Thoracic aorta (tissue), 1 donor: ENCODE data around the genes DENND5B and FGD4.

DNA sequence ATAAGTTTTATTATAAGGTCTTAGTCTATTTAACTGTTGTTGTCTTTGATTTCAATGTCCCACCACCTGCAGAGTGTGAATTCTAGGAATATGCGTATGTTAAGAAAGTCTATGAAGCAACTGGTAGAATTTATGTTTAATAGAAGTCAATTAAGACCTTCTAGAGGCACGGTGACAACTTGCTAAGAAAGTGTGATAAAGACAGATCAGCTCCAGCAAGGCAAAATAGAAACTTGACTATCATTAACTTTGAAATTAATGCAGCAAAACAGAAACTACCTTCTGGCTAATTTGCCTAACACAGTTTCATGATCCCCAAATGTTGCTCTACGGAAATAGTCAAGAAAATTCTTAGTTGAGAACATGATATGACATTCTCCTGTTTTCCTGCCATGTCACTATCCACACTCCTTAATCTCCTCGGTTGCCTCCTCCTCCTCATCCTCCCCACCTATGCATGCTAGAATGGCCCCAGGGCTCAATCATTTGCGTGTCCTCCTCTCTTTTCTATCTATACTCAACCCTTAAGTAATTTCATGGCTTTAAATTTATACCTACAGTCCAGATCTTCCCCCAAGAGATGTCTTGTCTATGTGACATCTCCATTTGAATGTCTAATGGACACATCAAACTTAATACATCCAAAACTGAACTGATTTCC lies 4.2 kb downstream of the DENND5B start:
- RAMPAGE, long total RNA = no peak

GRCh38 chr12:31590665-31591369 lies at the start of gene DENND5B:
Gene DENND5B (minus strand): TSS chr12:31591136.
- RAMPAGE, long total RNA = no peak

- RAMPAGE, long total RNA = no peak
Measured at GRCh38 chr12:31660165-31660457, 623 bp downstream of the ETFBKMT start.

DNA sequence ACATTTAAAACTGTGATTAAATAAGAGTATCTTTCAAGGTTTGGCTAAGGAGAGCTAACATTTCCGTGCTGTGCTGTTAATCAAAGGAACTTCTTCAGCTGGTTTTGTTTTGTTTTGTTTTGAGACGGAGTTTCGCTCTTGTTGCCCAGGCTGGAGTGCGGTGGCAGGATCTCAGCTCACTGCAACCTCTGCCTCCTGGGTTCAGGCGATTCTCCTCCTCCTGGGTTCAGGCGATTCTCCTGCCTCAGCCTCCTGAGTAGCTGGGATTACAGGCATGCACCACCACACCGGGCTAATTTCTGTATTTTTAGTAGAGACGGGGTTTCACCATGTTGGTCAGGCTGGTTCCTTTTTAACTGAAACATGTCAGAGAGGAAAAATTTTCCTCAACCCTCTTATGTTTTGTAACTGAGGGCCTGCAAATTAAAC lies 30.6 kb upstream of the RESF1 start:
- RAMPAGE, long total RNA = no peak

DNA sequence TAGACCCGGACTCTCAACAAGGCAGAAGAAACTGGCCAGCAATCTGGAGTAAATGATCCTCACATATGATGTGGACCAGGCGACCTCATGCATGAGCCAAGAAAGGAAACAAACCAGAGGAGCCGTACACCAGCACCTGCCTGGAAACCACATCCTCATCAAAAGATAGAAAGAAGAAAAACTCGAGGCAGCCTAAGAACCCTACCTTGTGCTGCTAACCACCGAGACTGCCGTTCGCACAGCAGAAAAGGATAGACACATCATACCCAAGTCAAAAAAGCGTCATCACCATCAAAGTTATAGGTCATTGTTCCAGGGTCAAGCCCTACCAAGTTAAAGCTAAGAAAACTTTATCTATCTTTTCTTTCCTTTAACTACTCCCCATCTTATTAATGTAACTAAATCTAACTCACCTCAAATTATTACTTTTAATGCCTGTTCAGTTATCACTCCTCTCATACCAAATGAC lies 66.7 kb downstream of the RESF1 start:
- RAMPAGE, long total RNA = no peak

GRCh38 chr12:32107670-32108311 lies 1.1 kb downstream of the BICD1 start:
- RAMPAGE, long total RNA = no peak

DNA sequence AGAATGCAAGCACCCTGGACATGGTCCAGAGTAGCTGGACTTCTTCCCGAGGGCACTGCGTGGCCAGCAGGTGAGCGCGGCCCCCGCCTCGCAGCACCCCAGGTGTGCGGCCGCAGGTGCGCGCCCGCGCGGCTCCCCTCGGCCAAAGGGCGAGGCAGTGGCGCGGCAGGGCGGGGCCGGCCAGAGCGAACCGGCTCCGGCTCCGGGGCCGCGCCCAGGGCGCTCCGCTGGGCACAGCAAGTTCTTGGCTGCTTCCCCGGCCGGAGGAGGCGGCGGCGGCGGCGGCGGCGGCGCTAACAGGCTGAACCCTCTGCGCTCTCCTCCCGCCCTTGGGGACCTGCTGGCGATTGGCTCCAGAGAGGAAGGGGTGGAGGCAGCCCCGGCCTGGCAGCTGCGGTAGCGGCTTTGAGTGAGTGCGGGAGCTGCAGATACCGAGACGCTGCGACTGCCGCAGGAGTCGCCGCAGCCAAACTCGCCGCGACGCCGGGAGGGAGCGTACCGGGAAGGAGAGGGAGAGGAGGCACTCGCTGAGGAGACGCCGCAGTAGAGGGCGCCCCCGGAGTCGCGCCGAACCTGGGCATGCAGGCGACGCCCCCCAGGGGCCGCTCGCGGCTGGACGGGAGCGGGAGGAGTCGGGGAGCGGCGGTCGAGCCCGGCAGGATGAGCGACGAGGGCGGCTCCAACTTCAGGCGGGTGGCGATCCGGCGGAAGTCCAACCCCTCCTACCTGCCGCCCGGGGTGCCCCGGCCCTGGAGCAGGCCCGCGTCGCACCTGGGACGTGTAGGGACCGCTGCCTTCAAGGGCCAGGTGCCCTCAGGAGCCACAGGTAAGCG lies at the start of gene FGD4:
Gene FGD4, plus strand, starts transcription at position 425 of the 833 bp plus-strand sequence.
- RAMPAGE, long total RNA = start-site peak on the plus strand centred at position 413 of the sequence, 53 bp wide, 49 reads

DNA sequence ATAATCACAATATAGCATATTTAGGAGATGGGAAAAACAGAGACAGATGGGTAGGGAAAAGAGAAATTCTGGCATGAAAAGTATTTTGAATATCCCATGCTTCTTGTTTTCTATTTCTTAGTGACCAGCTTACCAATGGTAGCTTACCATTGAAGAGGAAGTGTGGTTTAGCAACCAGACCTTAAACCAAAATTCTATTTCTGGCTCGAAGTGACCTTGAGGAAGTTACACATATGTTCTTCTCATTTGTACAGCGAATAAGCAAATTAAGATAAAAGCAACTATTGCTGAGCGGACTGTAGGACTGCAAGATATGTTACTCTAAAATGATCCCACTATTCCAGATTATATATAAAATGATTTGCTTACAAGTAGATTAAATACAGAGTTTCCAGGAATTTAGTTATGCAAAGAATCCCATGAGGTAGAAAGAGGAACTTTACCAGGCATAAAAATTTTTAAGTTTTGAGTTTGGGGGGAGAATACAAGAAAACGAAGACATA lies 82.9 kb downstream of the FGD4 start:
- RAMPAGE, long total RNA = no peak

DNA sequence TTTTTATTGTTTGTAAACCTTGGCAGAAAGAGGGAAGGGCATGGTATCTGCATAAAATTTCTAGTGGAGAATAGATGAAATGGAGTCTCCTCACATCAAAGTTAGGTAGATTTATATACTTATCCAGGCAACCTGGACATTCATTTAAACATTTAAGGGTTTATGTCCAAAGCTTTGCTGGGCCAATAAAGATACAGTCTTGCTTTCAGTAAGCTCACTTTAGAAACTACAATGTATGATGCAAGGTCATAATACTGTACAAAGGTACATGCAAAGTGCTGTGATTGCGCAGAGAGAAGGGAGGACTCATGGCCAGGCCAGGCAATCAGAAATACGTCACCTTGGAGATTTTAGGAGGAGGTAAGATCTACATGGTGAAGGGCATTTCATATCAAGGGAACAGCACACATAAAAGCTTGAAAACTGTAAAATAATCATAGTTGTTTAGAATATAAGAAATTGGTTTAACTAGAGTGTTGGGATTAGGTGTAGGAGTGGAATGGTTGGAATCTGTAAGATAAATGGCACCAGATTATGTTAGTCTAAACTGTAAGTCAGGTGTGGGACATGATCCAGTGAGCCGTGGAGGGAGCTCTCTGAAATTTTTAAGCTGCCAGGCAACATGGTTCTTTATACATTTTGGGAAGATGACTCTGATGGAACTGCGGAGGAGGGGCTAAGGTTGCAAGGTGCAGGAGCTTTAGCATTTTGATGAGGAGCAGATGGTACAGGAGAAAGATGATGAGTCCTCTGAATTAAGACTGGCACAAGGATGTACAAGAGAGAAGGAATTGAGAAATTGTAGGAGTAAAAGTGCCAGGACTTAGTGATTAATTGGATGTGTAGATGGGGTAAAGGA lies 113.7 kb downstream of the FGD4 start:
- RAMPAGE, long total RNA = no peak

DNA sequence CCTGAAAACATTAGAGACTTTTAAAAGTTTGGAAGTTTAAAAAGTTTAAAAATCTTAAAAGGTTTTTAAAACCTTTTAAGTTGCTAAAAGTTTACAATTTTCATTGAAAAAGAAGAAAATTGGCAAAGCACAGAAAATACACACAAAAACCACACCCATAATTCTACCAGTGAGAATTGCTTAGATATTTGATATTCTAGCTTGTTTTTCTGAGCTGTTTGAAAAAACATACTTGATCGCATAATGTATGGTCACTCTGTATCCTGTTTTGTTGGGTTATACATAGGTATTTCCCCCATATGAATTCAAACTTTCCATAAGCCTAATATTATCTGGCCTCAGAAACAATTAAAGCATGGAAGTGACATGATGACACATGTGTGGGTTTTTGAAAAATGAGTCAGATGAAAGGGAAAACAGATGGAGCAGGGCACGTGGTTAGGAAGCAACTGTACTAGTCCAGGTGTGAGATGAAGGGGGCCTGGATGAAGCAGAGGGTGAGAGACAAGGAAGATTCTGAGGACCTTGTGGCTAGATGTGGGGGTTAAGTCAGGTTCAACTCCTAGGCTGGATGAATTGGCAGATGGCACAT lies 92.8 kb upstream of the DNM1L start:
- RAMPAGE, long total RNA = no peak

GRCh38 chr12:32588089-32588698 lies 90.9 kb upstream of the DNM1L start:
- RAMPAGE, long total RNA = no peak

DNA sequence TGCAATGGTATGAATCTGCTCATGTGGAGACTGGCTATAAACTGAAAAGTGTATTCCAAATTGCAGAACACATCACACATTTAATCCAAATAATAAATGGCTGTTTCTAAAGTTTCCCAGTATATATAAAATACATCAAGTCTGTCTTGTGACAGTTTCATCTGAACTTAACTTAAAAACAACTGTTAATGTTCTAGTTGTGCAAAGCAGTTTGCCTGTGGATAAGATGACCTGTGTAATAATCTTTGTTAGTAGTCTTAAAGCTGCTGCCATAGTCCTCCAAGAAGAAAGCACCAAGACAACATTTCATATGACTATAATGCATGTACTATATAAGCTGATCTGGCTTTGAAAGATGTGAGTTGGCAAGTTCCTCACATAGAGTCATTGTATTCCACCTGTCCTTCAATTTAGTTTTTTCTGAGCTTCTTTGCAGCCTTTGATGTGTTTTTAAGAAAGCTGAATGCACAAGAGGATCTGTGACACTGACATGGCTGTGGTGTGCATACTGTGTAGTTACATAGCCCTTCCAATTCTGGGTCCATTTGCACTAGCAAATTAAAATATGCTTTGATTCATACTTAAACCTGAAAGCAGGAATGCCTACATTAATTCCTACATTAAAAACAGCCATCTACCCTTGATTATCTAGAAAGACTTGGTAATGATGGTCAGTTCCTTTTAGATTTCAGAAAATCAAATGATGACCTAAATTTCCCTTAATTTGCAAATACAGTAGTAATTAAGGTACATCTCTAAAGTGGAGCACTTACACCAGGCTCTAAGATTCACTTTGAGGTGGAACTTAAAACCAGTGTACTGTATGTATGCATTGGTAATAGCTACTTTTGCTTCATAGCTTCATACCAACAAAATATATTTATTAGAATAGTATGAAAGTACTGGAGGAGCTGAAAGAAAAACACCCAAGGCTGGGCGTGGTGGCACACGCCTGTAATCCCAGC lies 11.9 kb downstream of the YARS2 start:
- RAMPAGE, long total RNA = no peak

GRCh38 chr12:32802182-32802565 lies 46.5 kb upstream of the YARS2 start:
- RAMPAGE, long total RNA = no peak

DNA sequence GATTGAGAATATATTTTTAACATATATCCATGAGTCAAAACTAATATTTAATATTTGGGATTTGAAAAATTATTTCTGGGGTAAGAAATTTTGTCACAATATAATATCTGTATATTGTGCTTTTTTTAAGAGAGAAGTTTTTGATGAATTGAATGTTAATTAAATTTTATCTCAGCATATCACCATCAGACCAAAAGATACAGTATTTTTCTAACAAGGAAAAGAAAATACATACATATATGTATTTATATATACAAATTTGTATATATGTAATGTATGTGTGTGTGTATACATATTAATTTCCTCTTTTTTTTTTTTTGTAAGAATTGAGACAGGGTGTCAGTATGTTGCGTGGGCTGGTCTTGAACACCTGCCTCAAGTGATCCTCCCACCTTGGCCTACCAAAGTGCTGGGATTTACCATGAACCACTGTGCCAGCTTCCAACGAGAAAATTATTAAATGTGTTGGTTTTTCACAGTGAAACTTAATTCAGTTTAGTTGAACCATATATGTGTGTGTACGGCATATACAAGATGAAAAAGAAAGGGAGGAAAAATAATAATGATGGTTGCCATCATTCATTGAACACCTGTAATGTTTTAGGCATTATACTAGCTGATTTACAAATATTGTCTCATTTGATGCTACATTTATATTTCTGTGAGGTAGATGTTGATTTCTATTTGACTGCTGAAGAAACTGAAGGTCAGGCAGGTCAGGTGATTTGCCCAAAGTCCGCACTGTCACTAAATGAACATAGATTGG lies 10.3 kb downstream of the ALG10 start:
- RAMPAGE, long total RNA = no peak

- RAMPAGE, long total RNA = no peak
Measured at GRCh38 chr12:34126174-34126735, 104.0 kb downstream of the ALG10 start.

DNA sequence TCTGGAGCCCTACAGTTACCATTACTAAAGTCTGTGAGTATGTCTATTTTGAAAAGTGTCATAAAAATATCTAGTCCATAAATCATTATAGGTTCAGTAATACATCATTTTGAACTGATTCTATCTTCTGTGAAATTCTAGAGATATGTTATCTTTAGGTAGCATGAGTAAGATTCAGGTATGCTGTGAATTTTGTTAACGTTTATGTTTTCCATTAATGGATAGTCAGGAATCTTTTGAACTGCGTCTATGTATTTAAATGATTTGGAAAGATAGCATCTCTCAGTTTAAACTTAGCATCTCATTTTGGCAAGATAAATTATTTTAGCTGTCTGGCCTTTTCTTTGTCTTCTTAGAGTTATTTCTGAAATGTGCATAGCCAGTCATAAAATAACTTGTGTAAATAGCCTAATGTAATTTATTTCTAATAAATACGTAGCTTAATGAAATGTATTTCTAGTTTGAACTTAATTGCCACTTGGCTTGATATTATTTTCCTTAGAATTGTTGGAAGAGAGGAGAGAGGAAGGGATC lies 8.4 kb downstream of the ALG10B start:
- RAMPAGE, long total RNA = no peak

- RAMPAGE, long total RNA = no peak
Measured at GRCh38 chr12:38881817-38882052, 23.7 kb downstream of the CPNE8 start.

DNA sequence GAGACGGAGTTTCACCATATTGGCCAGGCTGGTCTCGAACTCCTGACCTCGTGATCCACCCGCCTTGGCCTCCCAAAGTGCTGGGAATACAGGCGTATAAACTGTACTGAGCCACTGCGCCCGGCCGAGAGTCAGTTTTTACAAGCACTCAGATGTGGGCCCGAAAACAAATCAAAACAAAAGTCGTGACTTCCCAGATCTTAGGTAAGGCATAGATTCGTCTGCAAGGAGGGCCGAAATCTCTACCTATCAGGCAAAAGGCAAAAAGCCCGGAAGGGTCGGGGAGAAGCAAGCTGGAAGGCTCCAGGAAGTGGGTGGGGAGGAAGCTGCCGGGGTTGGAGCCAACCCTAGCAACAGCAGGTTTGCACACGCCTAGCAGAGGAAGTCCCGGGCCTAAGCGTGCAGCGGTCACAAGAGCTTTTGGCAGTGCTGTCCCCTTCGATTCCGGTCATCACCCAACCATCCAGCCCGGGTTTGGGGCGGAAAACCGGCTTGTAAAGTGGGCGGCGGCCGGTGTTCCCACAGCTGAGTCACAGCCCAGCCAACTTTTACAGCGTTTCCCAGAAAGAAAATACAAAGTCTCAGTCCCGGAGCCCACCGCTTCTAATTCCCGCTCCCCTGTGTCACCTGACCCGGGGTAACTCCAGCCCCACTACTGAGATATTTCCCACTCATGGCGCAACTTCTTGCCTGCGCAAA lies 589 bp downstream of the CPNE8 start:
- RAMPAGE, long total RNA = no peak

DNA sequence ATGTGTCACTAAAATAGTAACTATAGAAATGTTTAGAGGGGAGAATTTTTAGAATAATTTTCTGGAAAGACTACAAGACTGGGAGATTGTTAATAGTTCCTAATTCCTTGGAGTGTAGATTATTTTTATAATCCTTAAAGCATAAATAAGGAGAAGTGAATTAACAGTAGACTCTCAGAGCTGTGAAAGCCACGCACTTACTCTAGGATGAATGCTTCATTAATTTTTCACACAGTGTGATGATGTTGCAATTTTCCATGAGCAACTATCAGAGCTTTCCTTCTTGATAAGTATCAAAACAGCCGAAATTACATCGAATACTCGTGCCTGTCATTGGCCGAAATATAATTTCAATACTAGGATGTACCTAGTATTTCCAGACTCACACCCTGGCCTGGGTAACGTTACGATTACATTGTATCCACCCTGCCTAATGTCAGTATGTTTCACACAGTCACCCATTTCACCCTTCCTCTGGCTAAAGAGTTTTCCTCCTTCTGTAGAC lies 1.1 kb downstream of the KIF21A start:
- RAMPAGE, long total RNA = no peak

- RAMPAGE, long total RNA = no peak
Measured at GRCh38 chr12:39683001-39683578, 57.1 kb downstream of the C12orf40 start.